Peripheral blood mononuclear cell (primary cell): ENCODE results near the gene CCNG1.

DNA sequence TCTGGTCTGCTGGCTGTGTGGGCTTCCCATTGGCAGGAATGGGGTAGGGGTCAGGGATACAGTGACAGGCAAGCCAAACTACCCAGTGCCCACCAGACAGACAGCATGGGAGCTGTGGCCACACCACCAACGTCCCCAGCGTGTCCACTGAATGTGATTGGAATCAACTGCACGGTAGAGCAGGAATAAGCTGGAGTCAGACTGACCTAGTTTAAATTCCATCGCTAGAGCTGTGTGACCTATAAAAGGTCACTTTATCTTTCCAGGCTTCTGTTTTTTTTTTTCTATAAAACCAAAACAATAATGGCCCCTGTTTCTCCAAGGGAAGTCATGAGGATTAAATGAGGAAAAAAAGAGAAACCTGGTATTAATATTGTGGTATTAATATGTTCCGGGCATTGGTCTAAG lies 50.6 kb upstream of the PWWP2A start:
- PRO-cap, 8 experiments = no peak in any of the 8 experiments

- PRO-cap, 8 experiments = no peak in any of the 8 experiments
Observed at GRCh38 chr5:160197175-160198272, 31.8 kb upstream of the FABP6 start.

DNA sequence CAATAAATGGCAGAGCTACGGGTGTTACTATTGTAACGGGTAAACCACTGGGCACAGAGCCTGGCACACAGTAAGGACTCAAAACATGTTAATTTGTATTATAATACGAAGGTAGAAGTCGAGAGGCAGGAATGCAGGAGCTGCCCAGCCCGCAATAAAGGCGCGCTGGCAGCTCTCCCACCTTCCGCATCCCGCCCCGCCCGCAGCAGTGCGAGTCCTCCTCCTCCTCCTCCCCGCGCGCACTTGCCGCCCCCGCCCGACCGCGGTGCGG lies 259 bp downstream of the C1QTNF2 start:
- PRO-cap, 8 experiments = no peak in any of the 8 experiments

- PRO-cap, 8 experiments = peak in 5 of 8 experiments; most common plus-strand start chr5:160506778 (in 1); most common minus-strand start chr5:160506765 (in 4)
Observed at GRCh38 chr5:160506675-160507004, 85.0 kb downstream of the PTTG1 start.

DNA sequence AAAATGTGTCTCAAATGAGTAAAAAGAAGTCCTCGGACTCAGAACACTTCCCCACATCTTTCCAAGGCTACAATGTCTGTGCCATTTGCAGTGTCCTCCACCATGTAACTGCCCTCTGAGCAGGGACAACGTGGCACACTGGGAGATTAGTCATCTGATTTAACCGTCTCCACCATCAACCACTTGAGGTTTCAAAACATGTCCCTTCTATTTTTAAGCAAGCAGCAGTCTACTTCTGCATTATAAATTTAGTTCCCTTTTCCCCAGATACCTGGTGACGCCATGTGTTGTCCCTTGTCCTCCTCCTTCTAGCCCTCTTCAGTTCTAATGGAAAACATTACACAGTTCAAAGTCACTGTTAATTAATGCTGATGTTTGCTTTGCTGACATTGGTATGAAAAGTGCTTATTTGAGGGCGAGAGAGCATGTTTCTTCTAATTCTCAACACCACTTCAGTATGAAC lies 52.8 kb downstream of the ATP10B start:
- PRO-cap, 8 experiments = no peak in any of the 8 experiments

DNA sequence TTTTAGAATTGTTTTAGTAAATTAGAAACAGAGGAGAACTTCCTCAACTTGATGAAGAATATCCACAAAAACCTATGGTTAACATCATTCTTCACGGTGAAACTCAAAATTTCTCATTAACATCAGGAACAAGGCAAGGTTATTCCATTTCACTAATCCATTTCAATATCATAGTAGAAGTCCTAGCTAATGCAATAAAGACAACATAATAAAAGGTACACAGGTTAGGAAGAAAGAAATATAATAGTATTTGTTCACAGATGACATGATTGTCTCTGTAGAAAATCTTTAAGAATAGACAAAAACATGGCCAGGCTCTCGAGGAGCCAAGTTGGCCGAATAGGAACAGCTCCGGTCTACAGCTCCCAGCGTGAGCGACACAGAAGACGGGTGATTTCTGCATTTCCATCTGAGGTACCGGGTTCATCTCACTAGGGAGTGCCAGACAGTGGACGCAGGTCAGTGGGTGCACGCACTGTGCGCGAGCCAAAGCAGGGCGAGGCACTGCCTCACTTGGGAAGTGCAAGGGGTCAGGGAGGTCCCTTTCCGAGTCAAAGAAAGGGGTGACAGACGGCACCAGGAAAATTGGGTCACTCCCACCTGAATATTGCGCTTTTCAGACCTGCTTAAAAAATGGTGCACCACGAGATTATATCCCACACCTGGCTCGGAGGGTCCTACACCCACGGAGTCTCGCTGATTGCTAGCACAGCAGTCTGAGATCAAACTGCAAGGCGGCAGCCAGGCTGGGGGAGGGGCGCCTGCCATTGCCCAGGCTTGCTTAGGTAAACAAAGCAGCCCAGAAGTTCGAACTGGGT lies 21.4 kb upstream of the ATP10B start:
- PRO-cap, 8 experiments = no peak in any of the 8 experiments

DNA sequence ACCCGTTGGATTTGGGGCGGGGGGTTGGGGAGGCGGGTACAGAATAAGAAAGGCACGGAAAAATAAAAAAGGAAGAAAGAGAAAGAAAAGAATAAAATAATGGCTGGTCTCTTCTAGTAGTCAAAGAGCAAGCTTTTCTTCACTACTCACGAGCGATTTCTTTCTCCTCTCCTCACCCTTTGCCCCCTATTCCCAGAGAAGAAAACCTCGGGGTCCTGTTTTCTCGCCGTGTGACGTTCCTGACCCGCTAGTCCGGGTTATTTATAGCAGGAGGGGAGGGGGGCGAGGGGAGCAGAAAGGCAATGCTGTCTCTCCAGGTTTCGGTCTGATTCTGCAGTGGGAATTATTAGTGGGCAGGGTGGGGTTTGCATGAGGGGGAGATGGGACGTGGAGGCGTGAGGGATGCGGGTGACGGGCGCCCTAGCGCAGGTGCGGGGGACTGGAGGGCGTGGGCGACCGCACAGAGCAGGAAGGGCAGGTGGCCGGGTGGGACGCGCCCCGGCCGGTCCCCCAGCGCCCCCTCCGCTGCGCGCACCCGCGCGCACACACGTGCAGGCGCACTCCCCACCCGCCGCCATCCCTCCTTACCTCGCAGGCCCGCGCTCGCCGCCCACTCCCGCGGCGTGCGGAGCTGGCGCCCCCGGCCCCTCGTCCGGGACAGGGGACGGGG lies 911 bp upstream of the GABRB2 start:
- PRO-cap, 8 experiments = no peak in any of the 8 experiments

- PRO-cap, 8 experiments = no peak in any of the 8 experiments
Observed at GRCh38 chr5:161637390-161637707, 48.2 kb upstream of the GABRA6 start.

DNA sequence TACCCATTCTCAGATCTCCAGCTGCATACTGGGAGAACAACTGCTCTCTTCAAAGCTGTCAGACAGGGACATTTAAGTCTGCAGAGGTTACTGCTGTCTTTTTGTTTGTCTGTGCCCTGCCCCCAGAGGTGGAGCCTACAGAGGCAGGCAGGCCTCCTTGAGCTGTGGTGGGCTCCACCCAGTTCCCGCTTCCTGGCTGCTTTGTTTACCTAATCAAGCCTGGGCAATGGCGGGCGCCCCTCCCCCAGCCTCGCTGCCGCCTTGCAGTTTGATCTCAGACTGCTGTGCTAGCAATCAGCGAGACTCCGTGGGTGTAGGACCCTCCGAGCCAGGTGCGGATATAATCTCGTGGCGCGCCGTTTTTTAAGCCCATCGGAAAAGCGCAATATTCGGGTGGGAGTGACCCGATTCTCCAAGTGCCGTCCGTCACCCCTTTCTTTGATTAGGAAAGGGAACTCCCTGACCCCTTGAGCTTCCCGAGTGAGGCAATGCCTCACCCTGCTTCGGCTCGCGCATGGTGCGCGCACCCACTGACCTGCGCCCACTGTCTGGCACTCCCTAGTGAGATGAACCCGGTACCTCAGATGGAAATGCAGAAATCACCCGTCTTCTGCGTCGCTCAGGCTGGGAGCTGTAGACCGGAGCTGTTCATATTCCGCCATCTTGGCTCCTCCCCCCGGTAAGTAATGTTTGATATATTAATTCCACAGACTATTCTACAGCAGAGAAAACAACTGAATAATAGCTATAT lies 31.1 kb upstream of the GABRG2 start:
- PRO-cap, 8 experiments = no peak in any of the 8 experiments

DNA sequence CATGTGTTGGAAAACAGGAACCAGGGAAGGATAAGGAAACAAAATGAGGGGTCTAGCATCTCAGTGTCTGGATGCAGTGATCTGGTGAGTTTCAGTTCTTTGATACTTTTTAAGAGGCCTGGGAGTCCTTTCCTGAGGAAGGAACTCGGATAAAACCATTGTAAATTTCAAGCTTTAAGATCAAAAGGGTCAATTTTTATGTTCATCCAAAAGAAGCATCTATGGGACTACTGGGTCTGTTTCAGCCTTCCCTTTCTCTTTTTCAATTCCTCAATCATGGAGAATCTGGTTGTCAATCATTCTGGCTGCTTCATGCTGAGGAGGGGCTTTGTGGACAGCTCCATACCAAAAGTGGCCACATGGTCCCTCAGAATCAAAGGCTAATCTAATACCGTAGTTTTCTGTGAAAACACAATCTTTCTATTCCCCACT lies 562.5 kb upstream of the CCNG1 start:
- PRO-cap, 8 experiments = no peak in any of the 8 experiments

DNA sequence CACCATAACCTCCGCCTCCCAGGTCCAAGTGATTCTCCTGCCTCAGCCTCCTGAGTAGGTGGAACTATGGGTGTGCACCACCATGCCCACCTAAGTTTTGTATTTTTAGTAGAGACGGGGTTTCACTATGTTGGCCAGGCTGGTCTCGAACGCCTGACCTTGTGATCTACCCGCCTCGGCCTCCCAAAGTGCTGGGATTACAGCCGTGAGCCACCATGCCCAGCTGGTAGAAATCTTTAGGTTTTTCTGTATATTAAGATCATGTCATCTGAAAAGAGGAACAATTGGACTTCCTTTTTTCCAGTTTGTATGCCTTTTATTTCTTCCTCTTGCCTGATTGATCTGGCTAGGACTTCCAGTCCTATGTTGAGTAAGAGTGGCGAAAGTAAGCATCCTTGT lies 40.5 kb upstream of the CCNG1 start:
- PRO-cap, 8 experiments = peak in 4 of 8 experiments; most common minus-strand start position 225 of the sequence (in 3)

DNA sequence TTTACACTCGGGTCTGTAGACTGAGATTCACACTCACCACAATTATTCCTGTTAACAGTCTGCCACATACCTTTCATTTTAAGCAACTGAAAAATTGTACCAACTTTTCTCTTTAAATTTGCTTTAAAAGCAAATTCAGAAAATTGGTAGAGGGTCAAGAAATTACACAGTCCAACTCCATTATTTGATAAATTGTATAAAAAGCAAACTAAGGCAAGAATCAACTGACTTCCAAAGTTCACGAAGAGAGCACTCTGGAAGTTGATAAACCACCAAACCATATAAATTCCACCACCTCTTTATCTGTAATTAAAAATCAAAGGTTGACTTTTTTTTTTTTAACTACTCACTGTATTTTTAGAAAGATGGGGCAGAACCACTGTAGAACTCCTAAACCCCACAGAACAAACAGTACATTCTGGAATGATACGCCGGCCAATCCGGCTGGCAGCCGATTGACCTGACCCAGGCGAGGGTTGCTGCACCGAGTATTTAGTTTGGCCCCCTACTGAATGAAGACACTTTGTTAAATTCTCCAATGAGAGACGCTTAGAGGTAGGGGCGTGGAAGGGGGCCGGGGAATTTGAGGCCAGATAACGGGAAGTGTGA lies 458 bp upstream of the CCNG1 start:
- PRO-cap, 8 experiments = peak in 8 of 8 experiments; most common minus-strand start position 462 of the sequence (in 3)

DNA sequence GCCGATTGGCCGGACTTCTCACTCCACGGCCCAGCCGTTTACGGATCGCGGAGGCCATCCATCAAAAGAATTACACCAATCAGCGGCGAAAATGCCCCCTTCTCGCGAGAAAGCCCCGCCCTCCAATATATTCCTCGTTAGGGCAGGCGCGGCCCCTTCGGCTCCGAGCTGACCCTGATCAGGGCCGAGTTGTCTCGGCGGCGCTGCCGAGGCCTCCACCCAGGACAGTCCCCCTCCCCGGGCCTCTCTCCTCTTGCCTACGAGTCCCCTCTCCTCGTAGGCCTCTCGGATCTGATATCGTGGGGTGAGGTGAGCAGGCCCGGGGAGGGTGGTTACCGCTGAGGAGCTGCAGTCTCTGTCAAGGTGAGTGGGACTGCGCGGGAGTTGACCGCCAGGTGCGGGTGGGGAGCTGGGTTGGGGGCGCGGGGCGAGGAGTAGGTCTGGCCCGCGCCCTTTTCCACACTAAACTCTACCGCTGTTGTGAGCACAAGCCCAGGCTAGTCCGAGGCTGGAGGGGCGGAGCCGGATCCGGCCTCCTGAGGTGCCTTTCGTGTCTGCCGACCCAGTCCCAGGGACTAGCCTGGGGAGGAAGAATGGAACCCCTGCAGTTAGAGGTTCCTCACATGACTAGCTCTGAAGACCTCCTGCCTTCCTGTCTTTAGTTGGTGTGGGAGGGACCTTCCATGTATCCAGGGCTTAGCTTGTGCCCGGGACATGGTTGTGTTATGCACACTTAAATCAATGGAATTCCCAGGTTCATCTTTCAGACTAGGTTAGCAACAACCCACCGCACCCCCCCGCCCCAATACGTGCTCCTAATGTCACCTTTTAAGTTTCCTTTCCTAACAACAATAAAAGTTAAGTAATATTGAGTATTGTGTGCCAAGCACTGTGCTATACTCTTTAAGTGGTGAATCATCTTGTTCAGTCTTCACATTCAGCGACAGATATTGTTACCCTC lies at the start of gene CCNG1:
Gene CCNG1 (plus strand): TSS at position 154 of the 961 bp plus-strand sequence.
- PRO-cap, 8 experiments = peak in 8 of 8 experiments; most common plus-strand start position 166 of the sequence (in 3); most common minus-strand start position 464 of the sequence (in 4)

GRCh38 chr5:163506645-163507165 lies 1.3 kb downstream of the MAT2B start:
- PRO-cap, 8 experiments = no peak in any of the 8 experiments

- PRO-cap, 8 experiments = no peak in any of the 8 experiments
Observed at GRCh38 chr5:166074956-166075558, 903.8 kb upstream of the TENM2 start.

GRCh38 chr5:167934930-167935316 lies 356.5 kb upstream of the WWC1 start:
- PRO-cap, 8 experiments = no peak in any of the 8 experiments

- PRO-cap, 8 experiments = no peak in any of the 8 experiments
Observed at GRCh38 chr5:168292876-168293777, 1.7 kb downstream of the WWC1 start.

- PRO-cap, 8 experiments = no peak in any of the 8 experiments
Observed at GRCh38 chr5:168299902-168300496, 8.6 kb downstream of the WWC1 start.

GRCh38 chr5:168301804-168302478 lies 10.5 kb downstream of the WWC1 start:
- PRO-cap, 8 experiments = no peak in any of the 8 experiments

- PRO-cap, 8 experiments = no peak in any of the 8 experiments
Observed at GRCh38 chr5:168305305-168305736, 13.9 kb downstream of the WWC1 start.